Endometrial microvascular endothelial cells (primary cell): ENCODE measurements around a stretch of chr6.

- RAMPAGE, long total RNA = no peak
Observed at GRCh38 chr6:82558524-82559071, 195.0 kb downstream of the TPBG start.

GRCh38 chr6:83086653-83087269, 19.3 kb downstream of the DOP1A start:
- RAMPAGE, long total RNA = no peak

- RAMPAGE, long total RNA = no peak
Observed at GRCh38 chr6:83260548-83261108, 67.5 kb downstream of the RWDD2A start.

GRCh38 chr6:83853973-83854545, 899 bp downstream of the RIPPLY2 start:
- RAMPAGE, long total RNA = no peak

- RAMPAGE, long total RNA = no peak
Observed at GRCh38 chr6:83943559-83944201, 84.2 kb downstream of the CYB5R4 start.

GRCh38 chr6:83976464-83976807, 57.1 kb upstream of the MRAP2 start:
- RAMPAGE, long total RNA = no peak

GRCh38 chr6:85403175-85404113, 46.4 kb upstream of the NT5E start:
- RAMPAGE, long total RNA = no peak

- RAMPAGE, long total RNA = no peak
Observed at GRCh38 chr6:85404114-85404540, 45.8 kb upstream of the NT5E start.

DNA sequence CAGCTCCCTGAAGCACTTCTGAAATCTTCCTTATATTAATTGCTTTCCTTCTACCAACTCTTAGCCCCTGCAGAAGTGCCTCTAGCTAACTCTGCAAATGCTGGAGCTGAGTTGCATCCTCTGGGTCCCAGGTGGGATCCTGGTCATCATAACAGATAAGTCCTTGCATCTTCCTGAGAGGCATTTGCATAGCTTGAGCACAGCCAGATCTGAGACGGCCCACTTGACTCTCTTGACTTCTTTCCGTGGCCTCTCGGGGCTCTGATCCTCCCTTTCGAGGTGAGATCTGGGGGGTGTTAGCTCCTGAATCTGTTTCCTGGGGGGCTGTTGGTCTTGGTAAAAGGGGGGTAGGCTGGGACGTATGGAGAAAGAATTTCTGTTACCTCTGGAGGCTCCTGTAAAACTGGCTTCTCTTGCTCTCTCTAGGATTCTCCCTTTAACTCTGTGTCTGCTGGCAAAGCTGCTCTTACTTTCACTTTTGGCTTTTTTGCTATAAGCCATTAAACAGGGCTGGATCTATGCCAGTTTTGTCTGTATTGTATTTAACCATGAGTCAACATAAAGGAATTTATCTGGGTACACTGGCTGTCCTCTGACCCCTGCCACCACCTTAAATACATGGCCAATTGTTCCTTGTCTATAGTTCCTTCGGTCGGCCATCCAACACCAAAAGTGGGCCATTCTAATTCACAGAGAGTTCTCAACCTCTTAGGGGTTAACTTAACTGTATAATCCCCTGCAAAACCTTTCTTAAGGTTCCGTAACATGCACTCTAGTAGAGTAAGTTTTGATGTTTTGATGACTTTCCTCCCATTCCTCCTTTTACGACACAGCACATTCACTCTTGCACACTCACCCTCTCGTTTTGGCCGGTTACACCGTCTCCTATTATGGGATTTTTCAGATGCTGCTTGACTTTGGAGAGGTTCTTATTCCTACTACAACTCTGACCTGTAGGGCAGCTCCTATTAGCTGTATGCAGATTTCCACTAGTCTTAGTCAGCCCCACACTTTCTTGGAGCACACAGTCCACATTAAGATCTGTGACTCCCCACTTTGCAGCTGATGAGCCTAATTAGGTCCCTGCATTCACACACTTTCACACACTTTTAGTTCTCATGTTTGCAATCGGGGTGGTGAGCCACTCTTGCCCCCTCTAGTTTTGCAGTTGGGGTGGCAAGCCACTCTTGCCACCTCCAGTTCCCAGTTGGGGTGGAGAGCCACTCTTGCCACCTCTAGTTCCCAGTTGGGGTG, 223.4 kb upstream of the SYNCRIP start:
- RAMPAGE, long total RNA = no peak

- RAMPAGE, long total RNA = no peak
Observed at GRCh38 chr6:86026877-86027260, 384.2 kb upstream of the SYNCRIP start.

DNA sequence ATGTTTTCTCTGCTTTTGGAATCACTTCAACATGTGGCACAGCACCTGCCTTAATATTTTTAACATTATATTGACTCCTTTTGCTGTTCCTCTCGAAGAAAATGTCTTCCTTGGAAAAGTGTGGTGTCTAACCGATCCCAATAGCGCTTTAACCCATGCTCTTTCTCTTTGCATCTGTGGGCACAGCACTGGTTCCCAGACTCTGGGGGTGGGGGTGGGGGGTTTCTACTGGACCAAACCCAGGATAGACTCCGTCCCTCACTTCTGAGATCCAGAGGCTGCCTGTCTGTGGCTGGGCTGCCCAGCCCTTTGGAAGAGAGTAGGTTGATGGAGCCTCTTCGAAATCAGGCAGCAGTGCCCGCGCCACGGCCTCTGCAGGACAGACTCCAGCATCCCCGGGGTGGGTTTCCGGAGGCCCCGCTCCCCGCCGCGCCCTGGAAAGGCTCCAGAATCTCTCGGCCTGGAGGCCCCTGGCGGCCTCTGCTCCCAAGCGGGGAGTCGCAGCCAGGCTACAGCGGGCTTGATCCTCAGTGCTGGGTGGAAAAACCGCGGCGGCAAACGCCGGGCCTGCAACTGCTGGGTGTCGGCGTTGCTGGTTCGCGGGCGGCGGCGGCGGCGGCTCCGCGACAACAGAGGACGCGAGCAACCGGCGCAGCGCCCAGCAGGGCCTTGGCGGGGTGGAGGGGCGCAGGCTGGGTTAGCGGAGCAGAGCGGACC, 3.8 kb upstream of the ZNF292 start:
- RAMPAGE, long total RNA = no peak

DNA sequence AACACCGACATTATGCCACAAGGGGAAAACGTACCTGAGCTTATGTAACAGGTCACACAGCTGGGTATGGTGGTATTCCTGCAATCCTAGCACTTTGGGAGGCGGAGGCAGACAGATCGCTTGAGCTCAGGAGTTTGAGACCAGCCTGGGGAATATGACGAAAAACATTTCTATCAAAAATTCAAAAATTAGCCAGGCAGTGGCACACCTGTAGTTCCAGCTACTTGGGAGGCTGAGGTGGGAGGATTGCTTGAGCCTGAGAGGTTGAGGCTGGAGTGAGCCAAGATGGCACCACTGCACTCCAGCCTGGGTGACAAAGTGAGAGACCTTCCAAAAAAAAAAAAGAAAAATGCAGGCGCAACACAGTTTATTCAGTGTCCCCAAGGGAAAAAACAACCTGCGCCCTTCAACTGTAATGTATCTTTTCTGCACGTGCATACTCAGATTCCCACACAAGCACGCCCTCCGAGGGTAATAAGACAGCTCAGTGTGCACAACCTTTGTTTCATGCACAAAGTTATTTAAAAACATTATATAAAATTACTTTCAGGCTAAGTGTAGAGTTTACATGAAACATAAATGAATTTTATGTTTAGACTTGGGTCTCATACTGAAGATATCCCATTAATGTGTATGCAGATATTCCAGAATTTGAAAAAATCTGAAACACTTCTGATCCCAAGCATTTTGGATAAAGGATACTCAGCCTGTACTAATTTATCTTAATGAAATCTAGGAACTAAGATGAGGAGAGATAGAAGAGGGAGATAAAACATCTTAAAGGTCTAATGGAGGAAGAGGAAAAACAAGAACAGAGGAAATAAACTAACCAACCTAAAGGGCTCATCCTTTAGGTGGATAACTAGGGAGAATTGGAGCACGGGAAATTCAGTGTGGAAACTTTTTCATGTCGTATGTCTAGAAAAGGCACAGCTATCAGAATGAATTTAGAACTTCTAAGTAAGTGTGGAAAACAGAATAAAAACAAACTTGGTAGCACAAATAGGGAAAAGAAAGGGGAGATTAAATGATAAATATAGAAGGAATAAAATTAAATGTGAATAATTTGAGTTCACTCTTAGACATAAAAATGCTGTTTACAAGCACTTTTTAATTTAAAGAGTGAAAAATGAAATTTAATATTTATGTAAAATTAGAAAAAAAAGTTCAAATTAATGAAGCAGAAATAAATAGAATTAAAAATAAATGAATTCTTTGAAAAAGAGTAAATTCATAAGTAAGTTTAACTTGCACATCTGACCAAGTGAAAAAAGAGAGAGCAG, 38.3 kb downstream of the ZNF292 start:
- RAMPAGE, long total RNA = no peak

GRCh38 chr6:87408530-87408975, 781 bp downstream of the CFAP206 start:
- RAMPAGE, long total RNA = no peak

DNA sequence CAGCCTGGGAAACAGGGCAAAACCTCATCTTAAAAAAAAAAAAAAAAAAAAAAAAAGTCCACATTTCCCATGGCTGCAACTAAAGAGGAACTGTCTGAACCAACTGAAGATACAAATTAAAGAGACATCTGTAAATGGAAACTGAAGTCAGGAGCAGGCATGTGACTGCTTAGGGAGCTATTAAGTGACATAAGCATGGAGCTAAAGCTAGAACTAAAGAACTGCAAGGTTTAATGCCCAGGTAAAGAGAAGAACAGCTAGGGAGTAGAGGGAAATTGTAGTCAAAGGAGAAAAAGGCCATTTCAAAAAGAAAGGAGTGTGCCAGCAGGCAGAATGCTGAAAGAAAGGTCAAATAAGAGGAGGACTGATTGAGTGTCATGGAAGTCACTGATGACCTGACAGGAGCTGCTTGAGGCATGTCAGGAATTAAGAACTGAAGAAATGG, 10.6 kb downstream of the AKIRIN2 start:
- RAMPAGE, long total RNA = no peak

DNA sequence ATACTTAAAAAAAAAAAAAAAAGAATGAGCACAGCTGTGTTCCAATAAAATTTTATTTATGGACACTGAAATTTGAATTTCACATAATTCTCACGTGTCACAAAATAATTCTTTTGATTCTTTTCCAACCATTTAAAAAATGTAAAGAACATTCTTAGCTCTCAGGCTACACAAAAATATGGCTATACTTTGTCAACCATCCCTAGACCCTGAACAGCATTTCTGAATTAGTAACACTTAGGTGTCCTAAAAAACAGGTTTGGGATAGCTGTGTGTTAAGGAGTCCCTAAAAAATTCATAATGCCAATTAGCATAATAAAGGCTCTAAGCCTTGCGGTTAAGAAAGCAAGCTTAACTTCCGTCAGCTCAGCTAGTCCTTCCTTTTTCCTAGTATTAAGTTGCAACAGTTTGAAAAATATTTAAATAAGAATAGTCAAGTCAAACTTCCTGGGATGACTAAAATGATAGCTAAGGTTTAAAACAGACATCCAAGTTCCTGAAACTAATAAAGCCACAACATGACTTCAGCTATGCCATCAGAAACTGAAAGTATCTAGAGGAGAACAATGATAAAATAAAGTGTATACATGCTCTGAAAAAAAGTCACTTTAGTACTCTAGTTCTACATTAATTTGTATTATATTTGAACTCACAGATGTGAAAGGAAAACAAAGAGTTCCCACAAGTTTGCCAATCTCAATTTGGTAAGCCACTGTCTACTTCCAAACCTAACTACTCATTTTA, 3.5 kb downstream of the AKIRIN2 start:
- RAMPAGE, long total RNA = no peak

DNA sequence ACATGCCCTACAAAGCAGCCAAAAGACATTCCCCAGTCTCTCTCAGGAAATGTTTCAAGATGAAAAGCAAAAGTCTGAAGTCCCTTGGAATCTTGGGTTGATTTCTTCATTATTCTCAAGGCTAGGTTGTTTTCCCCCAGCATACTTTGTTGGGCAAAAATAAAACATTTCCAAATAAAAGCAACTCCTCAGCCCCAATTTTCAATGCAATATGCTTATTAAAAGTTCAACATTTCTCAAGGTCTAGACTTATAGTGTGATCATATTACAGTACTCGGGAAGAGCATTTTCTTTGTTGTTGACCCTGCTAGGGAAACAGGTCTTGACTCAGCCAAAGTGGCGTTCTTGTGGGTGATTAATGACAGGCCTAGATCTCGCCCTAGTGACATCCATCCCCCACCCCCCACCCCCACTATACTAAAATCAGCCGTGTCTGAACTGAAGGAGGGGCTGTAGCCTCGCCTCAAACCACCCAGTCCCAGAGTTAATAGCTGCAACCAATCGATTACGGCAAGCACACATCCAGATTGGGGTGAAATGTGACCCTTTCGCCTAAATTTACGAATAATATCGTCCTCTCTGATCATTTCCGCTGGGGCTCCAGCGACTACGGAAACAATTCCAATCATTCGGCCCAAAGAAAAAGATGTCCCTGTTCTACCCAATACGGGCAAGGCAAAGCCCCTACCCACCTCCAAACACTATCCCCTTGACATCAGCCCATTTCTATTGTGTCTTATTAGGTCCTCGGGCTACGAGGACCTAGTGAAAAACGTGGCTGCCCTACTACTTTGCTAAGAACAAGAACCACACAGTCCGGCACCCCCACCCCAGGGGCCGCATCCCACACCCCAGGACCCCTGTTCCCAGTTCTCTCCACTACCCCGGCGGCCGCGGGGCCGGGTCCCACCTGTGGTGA, 1.2 kb downstream of the AKIRIN2 start:
- RAMPAGE, long total RNA = no peak

DNA sequence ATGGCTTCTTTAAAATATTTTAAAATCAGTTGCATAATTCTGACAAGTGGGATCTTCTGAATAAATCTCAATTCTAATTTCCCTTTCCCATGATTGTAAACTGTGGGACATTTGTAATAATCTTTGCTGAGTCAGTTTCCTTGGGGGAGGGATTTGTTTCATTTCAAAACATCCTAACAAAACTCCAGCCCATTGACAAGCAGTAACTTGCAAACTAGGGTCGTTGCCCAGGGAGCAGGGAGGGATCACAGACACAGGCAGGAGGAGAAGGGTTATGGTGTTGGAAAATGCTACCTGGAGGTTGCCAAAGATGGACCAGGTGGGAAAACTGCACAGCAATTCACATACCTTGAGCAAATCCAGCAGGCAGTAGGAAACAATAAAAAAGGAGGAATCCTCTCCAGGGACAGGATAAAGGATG, 87.1 kb upstream of the AKIRIN2 start:
- RAMPAGE, long total RNA = no peak

- RAMPAGE, long total RNA = no peak
Observed at GRCh38 chr6:88141472-88142420, 24.4 kb downstream of the CNR1 start.

DNA sequence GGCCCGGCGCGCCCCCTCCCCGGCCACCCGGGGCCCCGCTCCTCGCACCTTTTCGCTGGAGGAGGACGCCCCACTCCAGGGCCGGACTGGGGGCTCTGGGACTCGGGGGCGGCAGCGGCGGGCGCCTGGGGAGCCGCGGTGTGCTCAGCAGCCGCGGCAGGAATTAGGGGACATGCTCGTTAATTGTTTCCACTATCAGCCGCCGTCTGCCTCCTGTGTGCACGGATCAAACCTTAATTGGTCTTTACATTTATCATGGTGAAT, 927 bp upstream of the CNR1 start:
- RAMPAGE, long total RNA = no peak

- RAMPAGE, long total RNA = no peak
Observed at GRCh38 chr6:88365226-88365688, 199.1 kb upstream of the CNR1 start.